Pericardium fibroblast (primary cell): ENCODE results near the genes IL18BP and LRRC51.

DNA sequence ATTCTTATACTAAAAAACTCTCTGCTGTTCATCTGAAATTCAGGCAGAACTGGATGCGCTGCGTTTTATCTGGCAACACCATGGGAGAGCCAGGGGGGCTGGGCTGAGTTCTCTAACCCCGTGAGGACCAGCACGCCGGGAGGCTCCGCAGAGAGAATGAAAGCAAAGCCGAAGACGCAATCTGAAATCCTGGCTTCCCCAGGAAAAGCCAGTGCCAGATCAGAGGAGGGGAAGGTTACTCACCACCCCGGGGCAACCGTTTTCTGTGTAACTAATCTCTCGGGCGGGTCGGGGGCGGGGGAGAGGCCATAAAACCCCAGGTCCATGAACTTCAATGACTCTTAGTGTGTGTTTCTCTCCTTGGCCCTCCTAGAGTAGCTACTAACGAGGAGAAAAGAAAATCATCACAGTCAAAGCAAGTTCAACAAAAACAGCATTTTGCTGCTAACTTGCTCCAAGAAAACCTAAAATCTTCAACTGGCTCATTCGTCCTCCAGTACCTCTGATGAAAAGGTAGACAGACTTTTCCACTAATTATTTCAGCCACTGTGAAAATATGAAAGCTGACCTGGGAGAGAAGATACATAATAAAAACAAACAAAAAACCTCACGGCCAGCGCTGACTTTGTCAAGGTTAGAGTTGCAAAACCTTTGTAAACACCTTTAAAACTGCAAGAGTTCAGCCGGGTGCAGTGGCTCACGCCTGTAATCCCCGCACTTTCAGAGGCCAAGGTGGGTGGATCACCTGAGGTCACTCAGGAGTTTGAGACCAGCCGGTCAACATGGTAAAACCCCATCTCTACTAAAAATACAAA, 99.2 kb downstream of the SHANK2 start:
- RAMPAGE, long total RNA: no peak

DNA sequence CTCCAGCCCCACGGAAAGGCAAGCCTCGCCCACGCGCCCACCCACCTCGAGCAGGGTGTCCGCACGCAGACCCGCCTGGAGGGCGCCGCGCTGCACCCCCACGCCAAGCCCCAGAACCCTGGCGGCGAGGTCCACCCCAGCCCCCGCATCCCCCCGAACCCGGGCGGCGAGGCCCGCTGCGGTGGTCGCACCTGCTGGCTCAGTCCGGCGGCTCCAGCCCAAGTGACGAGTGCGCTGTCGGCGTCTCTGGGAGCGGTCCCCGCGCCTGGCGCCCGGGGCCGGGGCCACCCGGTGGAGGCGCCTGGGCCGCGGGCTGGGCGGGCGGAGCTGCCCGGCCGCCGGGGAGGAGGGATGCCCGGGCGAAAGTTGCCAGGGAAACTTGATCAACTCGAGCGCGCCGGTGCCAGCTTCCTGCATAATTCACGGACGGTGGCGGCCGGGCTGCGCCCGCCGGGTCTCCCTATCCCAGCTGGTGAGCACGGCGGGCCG, 1.1 kb downstream of the SHANK2 start:
- RAMPAGE, long total RNA: no peak

GRCh38 chr11:71255153-71255851, 2.9 kb upstream of the SHANK2 start:
- RAMPAGE, long total RNA: no peak

DNA sequence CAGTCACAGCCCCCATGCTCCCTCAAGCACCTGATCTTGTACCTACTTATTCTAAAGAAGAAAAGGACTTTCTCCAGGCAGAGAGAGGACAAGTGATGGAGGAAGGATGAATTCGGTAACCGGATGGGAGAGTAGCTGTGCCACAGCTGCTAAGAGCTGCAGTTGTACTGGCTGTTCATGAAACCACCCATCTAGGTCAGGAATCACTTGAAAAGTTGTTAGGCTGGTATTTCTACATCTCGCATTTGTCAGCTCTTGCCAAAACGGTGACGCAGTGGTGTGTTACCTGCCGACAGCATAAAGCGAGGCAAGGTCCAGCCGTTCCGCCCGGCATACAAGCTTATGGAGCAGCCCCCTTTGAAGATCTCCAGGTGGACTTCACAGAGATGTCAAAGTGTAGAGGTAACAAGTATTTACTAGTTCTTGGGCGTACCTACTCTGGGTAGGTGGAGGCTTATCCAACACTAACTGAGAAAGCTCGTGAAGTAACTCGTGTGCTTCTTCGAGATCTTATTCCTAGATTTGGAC, 87.3 kb upstream of the DEFB108B start:
- RAMPAGE, long total RNA: no peak

GRCh38 chr11:71804634-71804878, 28.4 kb upstream of the DEFB108B start:
- RAMPAGE, long total RNA: no peak

DNA sequence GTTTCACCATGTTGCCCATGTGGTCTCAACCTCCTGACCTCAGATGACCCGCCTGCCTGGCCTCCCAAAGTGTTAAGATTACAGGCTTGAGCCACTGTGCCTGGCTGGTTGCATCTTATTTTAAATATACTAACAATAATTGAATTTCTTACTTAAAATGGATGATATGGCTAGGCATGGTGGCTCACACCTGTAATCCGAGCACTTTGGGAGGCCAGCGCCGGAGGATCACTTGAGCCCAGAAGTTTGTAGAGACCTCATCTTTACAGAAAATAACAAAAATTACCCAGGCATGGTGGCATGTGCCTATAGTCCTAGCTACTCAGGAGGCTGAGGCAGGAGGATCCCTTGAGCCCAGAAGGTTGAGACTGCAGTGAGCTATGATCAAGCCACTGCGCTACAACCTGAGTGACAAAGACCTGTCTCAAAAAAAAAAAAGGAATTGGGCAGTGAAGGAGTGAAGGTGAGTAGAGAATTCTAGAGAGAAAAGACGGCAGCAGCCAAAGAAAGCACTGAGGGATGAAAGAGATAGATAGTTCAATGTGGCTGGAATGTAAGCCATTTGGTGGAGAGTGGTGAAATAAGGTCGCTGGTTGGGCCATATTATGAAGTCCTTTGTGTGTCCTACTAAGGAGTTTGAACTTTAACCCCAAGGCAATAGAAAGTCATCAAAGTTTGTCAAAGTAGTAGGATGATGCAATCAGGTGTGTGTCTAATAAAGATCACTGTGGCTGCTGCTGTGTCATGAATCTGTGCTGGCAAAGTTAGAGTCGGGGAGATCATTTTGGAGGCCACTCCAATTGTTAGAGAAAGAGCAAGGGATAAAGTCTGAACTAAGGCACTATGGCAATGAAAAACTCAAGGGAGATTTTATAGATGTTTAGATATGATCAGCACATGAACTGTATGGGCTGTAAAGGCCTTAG, 18.5 kb downstream of the RNF121 start:
- RAMPAGE, long total RNA: no peak

- RAMPAGE, long total RNA: no peak
These were observed at the start of gene IL18BP for GRCh38 chr11:71998525-71999454. IL18BP (plus strand) TSS chr11:71998909.

DNA sequence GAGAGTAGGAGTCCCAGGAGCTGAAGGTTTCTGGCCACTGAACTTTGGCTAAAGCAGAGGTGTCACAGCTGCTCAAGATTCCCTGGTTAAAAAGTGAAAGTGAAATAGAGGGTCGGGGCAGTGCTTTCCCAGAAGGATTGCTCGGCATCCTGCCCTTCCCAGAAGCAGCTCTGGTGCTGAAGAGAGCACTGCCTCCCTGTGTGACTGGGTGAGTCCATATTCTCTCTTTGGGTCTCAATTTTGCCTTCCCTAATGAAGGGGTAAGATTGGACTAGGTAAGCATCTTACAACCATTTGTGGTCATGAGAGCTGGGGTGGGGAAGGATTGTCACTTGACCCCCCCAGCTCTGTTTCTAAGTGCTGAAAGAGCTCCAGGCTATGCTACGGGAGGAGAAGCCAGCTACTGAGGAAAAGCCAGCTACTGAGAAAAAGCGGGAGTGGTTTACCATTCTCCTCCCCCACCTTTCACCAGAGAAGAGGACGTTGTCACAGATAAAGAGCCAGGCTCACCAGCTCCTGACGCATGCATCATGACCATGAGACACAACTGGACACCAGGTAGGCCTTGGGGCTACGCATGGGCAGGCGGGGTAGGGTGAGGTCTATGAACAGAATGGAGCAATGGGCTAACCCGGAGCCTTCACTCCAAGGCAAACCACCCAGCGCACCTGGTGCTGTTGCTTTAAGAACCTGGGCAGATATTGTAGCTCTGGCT, 903 bp downstream of the IL18BP start:
- RAMPAGE, long total RNA: no peak

GRCh38 chr11:72058286-72058992, 21.9 kb downstream of the NUMA1 start:
- RAMPAGE, long total RNA: no peak

GRCh38 chr11:72071896-72072723, 8.2 kb downstream of the NUMA1 start:
- RAMPAGE, long total RNA: no peak

DNA sequence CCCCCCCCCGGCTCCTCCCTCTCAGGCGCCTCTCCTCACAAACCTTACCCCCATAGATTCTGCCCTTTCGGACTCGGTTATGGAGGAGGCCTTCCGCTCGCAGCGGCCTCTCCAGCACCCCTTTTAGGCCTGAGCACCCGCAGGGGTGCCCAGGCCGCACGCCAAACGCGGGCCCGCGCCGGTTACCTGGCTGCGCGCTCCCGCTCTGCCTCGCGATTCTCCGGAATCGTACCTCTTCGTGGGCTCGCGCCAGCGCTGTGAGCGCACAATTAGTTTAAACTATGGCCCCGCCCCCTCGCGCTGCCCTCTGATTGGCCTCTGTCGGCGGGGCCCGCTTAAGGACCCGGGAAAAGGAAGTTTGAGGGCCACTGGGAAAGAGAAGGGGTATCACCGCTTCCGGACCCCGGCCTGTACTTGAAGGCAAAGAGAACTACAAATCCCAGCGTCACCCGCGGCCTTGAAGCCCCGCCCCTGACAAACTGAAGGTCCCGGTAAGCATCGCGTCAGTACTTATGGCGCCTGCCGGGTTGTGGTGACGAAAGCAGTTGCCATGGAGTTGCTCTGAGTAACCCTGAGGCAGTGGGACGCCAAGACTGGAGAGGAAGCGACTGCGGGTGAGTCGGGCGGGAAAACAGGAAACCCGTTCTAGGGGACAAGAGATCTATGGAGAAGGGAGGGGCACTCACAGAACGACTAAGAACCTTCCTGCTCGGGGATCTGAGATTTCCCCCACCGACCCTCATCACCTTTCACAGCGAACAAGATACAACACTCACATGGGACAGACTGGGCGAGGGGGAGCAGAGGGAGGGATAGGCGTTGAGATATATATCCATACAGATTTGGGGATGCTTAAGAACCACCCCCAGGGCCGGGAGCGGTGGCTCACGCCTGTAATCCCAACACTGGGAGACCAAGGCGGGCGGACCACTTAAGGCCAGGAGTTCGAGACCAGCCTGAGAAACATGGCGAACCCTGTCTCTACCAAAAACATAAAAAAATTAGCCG, at the start of gene LRRC51:
TSS of gene LRRC51 (plus strand) at position 579 of the 1,008 bp plus-strand sequence.
- RAMPAGE, long total RNA: no peak

DNA sequence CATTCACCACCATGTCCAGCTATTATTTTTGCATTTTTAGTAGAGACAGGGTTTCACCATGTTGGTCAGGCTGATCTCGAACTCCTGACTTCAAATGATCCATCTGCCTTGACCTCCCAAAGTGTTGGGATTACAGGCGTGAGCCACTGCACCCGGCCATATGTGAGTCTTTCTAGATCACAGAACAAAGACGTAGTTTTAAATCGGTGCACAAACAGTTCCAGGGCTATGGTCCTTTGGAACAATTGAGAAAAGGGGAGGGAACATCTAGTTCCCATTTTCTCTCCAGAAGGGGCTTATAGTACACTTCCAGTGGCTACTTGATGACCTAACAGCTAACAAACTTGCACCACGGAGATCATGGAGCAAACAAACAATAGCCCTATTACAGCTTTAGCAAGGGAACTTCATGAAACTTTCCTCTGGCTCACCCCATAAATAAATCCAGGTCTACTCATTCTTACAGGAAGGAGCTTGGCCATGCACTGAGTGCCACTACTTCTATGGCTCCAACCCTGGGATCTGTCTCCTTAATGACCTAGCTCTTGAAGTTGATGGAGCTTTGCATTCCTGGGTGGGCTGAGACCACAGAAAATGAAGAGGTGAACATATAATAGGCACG, 8.4 kb upstream of the FOLR2 start:
- RAMPAGE, long total RNA: no peak

- RAMPAGE, long total RNA: no peak
These were observed 278 bp upstream of the INPPL1 start for GRCh38 chr11:72224434-72224543.

- RAMPAGE, long total RNA: no peak
These were observed 1.2 kb downstream of the INPPL1 start for GRCh38 chr11:72225646-72226334.

DNA sequence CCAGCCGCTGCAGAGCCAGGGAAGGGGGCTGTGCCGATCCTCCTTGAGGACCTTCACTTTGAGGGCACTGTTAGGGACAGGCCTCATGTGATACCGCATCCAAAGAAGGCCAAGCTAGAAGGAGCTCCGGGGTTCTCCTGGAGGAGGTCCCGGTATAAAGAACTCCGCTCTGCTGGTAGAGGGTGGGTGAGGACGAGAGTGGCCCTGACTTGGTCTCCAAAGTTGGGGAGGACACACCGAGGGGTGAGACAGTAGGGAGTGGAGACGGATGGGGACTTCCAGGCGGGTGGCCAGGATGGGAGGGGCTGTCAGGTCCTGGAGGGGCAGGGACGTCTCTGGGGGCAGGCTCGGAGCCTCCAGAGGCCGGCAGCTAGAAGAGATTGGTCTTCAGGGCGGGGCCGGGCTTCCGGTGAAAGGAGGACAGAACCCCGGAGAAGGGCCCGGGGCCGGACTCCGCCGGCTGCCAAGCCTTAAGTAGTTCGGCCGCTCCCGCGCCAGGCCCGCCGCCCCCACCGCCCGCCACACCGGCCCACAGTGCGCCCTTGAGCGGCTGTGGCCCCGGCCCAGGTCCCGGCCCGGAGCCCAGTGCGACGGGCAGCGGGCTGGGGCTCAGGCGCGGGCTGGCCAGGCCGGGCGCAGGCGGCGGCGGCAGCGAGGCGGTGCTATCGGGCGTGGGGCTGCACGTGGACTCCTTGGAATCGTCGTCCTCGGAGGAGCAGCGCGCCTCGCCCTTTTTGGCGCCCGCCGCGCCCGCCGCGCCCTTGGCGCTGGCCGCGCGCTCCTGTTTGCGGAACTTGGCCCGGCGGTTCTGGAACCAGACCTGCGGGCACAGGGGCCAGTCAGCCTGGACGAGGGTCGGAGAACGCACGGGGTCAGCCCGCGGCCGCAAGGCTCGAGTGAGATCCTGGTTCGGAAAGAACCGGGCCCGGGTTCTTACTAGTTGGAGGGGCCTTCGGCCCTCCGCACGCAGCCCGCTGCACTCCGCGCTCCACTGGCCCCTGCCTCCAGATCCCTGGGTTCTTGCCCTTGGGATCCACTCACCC, 4.3 kb downstream of the PHOX2A start:
- RAMPAGE, long total RNA: no peak

- RAMPAGE, long total RNA: no peak
These were observed 73.7 kb downstream of the PDE2A start for GRCh38 chr11:72600359-72601119.

DNA sequence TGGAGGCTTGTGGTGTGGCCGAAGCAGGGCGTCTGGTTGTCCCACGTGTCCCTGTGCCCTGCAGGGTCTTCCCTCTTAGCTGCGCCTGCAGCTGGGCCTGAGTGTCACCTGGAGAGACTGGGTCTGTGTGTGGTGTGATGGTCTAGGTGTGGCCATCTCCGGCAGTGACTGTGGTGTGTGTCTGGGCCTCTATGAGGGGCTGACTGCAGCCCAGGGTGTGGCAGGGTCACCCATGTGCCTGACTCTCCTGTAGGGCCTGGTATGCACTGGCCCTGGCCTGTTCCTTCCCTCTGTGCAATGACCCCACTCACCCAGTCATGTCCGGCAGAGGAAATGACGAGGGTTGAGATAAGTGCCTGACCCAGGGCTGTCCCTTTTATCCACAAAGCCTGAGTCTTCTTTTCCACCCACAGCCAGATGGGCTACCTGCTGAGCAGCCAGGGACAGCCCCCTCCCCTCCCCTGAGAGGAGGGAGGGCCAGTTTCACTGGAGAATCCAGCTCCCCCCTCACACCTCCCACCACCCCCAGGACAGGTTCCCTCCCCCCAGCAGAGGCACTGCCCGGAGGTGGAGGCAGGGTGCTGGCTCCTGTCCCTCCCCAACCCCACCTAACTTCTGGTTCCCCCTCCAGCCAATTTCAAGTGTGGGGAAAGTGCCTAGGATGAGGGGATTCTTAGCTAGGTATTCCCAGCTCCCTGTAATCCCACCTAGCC, 41.8 kb downstream of the PDE2A start:
- RAMPAGE, long total RNA: no peak

DNA sequence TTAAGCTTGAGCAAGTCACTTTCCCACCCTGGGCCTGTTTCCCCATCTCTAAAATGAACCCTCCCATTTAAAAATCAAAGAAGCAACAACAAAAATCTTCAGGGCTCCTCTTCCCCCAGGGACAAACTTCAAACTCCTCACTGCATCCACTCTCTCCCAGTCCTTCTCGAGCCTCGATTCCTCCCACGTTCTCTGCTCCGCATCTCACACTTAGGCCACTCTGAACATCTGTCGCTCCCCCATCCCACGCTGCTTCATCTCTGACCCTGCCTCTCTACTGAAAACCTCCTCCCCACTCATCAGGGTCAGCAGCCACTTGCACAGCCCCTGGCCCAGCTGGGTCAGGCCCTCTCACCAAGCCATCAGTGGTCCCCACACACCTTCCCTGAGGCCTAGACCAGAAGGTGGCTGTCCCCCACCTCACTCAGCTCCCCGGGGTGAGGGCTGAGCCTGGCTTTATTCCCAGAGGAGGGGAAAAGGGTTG, 17.4 kb downstream of the PDE2A start:
- RAMPAGE, long total RNA: no peak

GRCh38 chr11:72772626-72773203, 20.5 kb upstream of the ARAP1 start:
- RAMPAGE, long total RNA: no peak

DNA sequence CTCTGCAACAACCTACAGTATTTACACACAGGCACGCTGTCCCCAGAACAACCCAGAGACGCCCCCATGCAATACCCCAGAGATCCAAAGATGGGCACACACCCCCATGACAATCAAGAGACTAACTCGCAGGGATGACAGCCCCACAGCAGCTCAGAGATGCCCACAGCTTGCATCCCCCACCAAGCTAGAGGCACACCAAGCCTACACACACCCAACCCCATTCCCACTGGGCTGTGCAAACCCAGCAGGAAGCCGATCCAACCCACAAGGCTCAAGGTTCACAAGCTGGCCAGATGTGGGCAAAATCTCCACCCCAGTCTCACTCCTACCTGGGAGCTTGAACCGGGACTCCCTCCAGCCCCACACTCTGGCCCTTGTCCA, 11.7 kb downstream of the STARD10 start:
- RAMPAGE, long total RNA: no peak